Measurements from ENCODE around the gene GOPC.

DNA sequence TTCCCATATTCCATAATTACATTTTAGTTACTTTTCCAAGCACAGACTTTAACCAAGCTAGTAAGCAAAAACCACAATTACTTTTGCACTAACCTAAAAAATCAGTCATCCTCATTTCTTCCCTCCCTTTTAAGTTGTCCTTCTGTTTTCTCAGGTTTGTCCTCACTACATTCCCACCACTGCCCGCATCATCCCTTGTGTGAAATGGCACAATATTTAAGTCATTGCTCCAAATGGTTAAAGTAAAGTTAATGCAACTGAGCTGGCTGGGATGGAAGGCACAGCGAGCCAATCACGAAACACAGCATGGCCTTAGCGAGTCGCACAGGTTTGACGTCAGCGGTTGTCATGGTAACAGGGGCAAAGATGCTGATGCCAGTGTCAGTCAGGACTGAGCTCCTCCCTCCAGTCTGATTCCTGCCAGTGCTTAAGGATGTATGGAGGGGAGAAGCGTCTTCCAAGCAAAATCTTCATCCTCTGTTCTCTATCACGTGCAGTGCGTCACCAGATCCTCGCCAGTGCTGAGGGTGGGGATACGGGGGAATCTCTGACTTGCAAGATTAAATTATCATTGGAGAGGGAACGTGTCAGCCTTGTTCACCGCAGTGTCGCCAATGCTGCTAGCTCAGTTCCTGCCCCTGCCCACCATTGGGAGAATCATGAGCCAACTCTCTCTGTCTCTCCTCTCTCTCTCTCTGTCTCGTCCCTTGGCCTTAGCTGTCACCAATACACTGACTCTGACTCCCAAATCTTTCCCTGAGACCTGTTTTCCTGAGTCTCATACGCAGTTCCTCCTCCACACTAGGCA is 24.6 kb downstream of the TSPYL4 start:
- PRO-cap = no peak

- PRO-cap = no peak
Observed at GRCh38 chr6:116252521-116252934, 1.3 kb downstream of the TSPYL4 start.

DNA sequence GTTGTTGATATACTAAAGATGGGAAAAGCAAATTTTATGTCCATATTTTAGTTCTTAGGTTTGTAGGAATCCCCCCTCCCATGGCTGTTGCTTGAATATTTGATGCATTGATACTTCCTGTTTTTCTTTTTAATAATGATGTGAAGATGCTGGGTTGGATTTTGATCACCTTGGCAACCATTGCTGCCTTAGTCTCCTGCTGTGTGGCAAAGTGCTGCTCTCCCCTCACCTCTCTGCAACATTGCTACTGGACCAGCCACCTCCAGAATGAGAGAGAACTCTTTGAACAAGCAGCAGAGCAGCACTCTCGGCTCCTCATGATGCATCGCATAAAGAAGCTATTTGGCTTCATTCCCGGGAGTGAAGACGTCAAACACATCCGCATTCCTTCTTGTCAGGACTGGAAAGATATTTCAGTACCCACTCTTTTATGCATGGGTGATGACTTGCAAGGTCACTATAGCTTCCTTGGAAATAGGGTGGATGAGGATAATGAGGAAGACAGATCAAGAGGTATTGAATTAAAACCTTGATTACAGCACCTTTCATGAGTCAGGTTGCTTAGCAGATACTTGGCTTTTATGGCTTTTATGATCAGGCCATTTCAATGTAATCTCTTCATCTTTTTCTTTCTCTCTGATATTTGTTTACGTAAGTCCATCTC is 4.3 kb downstream of the CALHM4 start:
- PRO-cap = bidirectional peak, plus-strand start at position 457 of the sequence, minus-strand start at position 284 of the sequence

GRCh38 chr6:116764761-116765044 is 816 bp downstream of the FAM162B start:
- PRO-cap = no peak

DNA sequence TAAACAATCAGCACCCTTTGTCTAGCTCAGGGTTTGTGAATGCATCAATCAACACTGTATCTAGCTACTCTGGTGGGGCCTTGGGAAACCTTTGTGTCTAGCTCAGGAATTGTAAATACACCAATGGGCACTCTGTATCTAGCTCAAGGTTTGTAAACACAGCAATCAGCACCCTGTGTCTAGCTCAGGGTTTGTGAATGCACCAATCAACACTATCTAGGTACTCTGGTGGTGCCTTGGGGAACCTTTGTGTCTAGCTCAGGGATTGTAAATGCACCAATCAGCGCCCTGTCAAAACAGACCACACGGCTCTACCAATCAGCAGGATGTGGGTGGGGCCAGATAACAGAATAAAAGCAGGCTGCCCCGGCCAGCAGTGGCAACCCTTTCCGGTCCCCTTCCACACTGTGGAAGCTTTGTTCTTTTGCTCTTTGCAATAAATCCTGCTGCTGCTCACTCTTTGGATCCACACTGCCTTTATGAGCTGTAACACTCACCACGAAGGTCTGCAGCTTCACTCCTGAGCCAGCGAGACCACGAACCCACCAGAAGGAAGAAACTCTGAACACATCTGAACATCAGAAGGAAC is 138.4 kb downstream of the RFX6 start:
- PRO-cap = no peak

DNA sequence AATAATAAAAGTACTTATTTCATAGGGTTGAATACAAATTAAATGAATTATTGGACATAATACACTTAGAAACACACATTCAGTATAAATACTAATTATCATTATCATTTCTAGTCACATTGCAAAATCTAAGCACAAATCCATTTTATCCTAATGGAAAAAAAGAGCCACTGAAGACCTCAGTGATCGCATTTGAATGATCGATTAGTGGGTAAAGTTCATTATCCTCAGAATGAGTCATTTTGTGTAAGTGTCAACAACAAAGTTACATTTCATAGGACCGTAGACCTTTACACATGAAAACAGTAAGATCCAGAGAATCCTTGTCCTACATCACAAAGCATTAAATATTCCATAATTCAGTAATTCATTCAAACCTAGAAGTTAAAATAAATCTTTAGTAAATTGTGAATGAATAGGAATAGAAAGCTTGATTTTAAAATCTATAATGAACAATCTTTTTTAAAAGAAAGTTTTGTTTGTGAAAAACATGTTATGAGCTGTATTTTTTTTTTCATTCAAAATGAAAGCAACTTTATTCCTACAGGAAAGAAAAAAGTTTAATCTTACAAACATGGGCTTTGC is 33.8 kb downstream of the ROS1 start:
- PRO-cap = no peak

GRCh38 chr6:117483678-117484108 is 1.2 kb downstream of the DCBLD1 start:
- PRO-cap = no peak

- PRO-cap = no peak
Observed at GRCh38 chr6:117486249-117486743, 3.8 kb downstream of the DCBLD1 start.

DNA sequence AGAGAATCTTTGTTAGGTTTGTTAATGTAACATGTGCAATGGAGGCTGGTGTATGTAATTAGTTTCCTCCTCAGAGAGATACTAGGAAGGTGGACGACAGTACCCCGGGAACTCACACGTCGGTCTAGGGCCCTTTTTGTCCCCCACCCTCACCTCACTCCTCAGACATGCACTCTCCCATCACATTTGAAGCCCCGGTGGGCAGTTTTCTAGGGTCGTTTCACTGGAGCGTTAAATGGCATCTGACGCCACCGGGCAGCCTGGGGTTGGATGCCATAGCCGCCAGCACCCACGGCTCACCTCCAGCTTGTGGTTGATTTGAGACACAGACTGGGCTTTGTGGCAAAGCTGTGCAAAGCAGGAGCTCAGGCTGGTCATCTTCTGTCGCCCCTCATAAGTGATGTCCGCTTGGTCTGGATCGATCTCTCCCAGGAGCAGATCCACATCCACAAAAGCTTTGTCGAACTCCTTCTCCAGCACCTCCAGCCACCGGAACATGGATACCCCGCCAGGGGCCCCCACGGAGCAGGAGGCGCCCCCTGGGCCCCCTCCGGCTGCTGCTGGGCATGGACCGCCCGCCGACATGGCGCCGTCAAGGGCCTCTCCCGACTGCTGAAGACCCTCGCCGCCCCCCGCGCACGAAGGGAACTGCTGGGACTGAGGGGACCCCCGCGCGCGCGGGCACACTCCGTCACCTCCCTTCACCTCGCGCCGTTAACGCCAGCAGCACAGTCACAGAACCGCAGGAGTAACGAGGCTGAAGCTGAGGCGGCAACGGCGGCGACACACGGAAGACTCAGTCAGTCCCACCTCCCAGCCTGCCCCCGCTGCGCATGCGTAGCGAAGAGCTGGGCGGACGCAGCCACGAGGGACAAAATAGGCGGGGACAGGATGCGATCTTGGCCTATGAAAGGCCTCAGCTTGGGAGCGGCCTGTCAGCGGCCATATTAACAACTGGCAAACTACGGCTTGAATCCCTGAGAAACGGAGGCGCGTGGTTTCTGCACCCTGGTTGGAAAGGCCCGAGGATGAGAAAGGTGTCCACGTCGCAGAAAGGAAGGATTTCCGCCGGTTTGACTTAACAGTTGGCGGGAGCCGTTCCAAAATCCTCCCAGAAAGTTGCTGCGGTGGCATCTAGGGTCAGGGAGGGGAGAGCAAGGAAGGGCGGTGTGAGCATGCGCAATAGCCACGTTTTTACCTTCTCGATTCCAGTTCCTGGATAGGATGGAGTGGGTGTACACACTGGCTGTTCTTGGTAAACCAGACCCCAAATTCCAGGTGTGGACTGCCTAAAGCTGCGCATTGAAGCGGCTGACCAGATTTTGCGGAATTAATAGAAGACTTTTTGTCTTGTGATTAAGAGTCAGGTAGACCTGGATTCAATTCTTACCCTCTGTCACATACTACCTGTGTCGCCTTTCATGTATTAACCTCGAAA is at the start of gene GOPC:
GOPC (minus strand) TSS at position 808 of the 1,438 bp plus-strand sequence.
- PRO-cap = unidirectional peak, minus-strand start at position 496 of the sequence; bidirectional peak, plus-strand start at position 960 of the sequence, minus-strand start at position 732 of the sequence; bidirectional peak, plus-strand start at position 1,211 of the sequence, minus-strand start at position 1,159 of the sequence

DNA sequence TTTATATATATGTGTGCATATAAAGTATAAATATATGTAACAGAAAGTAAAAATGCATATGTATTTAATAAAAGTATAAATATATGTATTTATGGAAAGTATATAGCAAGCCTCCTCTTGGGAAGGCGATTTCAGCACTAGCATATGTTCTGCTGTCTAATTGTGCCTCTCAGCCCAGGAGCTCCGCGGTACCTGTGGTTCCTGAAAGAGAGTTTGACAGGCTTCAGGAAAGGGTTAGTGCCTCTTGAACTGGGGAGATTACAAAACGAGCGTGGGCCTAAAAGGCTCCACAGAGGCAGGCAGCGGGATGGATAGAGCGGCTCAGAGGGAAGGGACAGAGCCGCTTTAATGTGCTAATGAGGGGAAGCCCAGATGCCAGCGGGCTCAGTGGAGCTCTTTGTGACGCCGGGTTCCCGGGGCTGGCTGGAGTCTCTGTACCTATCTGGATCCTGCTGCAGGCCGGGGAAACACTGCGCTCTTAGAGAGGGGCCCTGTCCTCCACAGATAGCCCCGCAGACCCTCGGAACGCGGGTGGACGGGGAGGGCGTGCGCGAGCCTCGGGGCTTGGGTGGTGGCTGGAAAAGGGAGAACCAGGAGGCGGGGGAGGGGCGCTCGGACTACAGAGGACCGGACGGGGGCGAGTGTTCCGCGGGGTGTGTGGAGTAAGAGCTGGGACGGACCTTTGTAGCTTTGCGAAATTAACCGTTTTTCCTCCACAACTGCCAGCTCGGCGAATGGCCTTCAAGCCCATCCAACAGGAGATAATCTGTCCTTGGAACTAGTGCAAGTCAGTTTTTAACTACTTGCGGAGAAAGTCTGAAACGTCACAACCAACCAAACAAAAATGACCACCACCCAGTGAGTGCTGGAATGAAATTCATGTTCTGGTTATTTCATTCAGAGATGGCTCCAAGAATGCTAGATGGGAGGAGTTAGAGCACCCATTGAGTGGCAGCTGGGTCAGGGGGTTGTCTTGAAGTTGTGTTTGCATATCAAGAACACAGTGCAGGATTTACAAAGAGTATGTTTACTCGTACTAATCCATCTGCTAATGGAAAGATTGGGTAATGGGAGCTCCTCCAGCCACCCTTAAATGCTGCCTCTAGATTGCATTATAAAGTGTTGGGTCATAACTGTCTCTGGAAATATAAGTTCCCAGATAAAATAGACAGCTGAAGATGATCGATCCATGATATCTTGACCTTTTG is 13.0 kb downstream of the SLC35F1 start:
- PRO-cap = unidirectional peak, plus-strand start at position 426 of the sequence

DNA sequence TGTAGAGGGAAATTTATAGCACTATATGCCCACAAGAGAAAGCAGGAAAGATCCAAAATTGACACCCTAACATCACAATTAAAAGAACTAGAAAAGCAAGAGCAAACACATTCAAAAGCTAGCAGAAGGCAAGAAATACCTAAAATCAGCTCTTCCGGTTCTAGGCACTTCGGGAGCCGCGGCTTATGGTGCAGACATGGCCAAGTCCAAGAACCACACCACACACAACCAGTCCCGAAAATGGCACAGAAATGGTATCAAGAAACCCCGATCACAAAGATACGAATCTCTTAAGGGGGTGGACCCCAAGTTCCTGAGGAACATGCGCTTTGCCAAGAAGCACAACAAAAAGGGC is 91.7 kb downstream of the SLC35F1 start:
- PRO-cap = no peak

GRCh38 chr6:118012836-118013462 is 105.9 kb downstream of the SLC35F1 start:
- PRO-cap = no peak

DNA sequence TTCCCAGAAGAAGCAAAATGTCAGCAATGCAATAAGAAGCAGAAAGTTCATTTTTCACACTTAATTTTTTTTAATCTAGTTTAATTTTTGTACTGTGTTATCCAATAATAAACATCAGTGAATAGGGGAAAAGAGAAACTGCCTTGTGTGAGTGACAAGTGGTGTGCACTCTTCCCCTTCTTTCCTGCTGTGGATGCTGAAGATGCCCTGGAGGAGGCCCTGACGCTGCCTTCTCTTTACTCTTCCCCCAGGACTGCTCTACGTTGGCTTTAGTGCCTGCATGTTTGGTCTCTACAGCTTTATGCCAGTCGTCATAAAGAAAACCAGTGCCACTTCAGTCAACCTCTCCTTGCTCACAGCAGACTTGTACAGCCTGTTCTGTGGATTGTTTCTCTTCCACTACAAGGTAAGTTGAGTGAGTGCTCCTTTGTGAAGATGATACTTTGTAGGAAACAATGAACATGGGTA is 263.1 kb upstream of the PLN start:
- PRO-cap = no peak

DNA sequence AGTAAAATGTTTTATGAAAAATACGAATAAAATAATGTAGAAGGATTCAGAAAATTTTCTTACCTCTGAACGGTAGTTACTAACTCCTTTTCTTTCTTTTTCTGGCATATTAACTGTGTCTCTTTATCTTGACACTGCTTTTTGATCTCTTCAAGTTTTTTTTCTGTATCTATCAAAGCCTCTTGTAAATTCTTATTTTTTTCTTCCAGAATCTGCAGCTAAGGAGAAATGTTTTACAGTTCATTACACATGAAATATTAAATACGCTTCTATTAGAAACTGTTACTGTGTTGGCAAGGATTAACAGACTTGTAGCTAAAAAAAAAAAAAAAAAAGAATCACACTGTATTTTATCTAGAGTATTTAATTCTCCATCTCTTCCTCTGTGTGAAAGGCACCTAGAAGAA is 66.4 kb upstream of the PLN start:
- PRO-cap = no peak

- PRO-cap = no peak
Observed at GRCh38 chr6:118506093-118506494, 42.0 kb upstream of the PLN start.

- PRO-cap = no peak
Observed at GRCh38 chr6:118552803-118553122, 4.7 kb downstream of the PLN start.

DNA sequence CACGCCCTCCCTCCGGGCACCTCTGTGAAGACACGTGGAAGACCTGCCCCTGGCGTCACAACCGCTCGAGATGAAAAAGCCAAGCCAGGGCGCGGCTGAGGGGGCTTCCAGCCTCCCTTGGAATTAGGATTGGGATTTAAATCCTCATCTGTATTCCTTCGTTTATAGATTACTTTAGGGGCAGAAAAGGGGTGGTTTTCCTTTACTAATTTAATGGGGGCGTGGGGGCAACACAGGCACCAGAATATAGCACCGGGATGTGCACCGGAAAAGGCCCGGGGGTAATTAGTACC is 436 bp upstream of the CEP85L start:
- PRO-cap = no peak

GRCh38 chr6:118810267-118810973 is 83.5 kb upstream of the ASF1A start:
- PRO-cap = no peak

- PRO-cap = no peak
Observed at GRCh38 chr6:118833958-118834371, 60.0 kb upstream of the ASF1A start.

DNA sequence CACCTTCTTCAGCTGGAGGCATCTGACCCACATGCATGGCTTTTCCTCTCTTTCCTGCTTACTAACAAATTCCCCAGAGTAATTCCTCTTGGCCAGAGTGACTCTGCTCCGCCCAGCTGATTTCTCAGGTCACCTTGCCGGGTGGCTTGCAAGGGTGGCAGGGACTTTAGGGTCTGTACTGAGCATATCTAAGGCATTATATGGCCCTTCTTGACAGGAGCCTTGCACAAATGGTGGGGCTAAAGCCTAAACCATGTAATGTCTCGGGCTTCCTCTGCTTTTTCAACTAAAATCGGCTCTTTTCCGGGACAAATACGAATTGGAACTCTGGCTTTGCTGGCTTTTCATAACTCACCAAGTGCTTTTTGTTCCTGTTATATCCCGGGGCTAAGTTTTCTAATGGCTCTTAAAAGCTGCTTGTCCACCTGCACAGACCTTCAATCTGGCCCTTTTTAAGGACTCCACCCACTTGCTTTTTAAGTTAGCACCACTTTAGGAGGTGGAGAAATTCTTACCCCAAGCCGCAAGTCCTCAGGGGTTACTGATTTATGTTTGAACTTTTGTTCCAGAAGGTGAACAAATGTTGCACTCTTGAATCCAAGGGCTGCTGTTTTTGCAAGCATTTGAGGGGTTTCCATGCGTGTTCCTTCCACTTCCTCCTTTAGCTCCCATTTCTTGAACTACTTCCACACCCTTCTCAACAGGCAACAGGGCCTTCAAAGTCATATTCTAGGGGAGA is 37.9 kb downstream of the FAM184A start:
- PRO-cap = no peak

All from A673 (cell line).